M059J (cell line): ENCODE results near the genes ACSM2A, ACSM3 and VWA3A.

GRCh38 chr16:19415352-19416070 is 2.2 kb upstream of the TMC5 start:
- RAMPAGE, long total RNA = no peak

DNA sequence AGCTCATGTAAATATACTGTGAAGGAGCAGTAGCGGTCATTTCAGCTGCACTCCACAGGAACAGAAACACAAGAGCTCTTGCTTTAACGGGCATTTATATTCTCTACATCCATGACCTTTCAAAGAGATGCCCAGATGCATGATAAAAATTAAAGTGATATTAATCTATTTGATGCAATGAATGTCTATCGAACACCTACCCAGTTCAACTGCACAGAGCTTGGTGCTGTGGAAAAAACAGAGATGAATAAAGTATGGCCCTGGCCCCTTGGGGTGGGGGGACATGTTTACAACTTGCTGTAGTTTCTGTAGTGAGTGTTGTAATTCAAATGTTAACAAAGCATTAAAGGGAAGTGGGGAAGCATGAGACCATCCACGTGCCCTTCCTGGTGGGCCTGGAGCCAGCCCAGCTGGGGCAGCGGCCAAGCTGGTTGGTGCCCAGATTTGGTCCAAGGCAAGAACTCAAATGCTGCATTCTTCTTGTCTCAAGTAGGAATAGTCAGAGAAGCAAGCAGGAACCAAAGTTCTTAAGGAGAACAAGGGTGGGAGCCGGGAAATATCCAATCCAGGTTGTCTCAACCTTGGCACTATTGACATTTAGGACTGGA is 48.0 kb downstream of the IQCK start:
- RAMPAGE, long total RNA = no peak

GRCh38 chr16:19831693-19832051 is 53.0 kb downstream of the GPRC5B start:
- RAMPAGE, long total RNA = no peak

- RAMPAGE, long total RNA = no peak
Observed at GRCh38 chr16:19876270-19877319, 8.1 kb downstream of the GPRC5B start.

DNA sequence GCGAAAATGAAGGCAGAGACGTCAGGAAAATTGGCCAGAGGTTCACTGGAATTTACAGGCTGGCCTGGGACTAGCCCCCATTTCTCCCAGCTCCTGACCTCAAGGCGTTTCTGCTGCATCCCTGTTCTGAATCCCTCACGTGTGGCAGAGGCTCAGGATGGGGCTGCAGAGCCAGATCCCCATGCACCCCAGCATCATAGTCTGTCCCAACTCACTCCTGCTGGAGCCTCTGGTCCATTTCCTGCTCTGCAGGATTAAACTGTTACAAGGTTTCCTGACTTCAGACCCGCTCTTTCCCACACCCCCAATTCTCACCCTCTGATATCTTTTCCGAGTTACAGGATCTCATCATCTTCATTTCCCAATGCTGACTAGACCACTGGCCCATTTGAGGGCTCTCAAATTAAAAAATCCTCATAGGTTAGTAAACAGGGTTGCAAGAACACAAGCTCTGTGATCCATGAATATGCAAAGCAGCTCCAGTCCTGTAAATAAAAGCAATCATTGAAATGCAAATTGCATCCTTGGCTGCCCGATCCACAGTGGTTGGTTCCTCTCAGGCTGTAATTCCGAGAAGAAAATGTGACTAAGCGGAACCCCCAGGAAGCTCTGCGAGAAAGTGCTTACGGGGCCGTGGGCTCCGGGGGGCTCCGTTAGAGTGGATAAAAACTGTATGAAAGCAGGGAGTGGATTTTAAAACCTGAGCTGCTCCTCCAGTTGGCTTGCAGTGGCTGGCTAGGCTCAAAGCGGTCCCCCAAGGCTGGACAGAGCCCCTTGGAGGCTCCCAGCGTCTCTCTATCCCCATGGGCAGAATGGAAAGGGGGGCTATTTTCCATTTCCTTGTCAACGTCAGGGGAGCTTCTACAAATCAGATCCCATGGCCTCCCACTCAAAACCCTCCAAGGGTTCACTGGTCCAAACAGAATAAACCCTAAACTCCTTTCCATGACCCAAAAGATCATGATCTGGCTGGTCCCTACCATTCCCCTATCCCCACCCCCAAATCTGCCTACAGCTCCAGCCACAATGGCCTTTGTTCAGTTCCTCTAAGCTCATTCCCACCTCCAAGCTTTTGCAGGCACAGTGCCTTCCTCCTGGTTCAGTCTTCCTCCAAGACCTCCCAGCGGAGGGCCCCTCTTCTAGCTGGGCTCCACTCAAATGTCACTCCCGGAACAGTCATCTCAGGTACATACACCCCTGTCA is 2.4 kb downstream of the GPRC5B start:
- RAMPAGE, long total RNA = no peak

DNA sequence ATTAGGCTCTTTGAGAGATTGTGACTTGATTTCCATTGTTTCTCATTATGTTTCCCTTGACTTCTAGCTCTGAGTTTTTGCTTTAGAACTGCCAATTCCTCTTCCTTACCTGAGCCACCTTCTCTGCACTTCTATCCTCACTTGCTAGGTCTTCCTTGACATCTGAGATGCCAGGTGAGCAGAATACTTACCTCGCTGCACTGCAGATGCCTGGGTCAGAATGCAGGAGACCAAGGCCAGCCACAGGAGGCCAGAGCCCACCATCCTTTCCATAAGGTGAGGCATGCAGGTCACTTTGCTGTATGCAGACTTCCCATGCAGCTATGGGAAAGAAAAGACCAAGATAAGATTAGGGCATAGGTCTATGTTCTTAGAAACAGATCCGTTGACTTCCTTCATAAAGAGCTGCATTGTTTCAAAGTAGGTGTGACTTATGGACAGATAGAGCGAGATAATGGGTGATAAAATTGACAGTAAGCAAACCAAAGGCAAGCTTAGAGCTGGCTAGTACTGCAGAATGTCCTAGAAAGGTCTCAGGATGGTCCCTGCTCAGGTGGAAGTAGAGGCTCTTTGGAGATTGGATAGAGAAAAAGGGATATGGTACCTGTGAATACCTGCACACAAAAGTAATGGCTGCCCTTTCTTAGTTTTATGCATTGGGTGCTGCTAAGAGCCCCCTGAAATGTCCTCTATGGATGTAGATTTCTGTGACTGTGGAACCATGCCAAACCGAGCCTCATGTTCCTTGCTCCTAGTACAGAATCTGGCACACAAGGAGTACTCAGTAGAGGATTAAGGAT is 966 bp downstream of the GP2 start:
- RAMPAGE, long total RNA = no peak

DNA sequence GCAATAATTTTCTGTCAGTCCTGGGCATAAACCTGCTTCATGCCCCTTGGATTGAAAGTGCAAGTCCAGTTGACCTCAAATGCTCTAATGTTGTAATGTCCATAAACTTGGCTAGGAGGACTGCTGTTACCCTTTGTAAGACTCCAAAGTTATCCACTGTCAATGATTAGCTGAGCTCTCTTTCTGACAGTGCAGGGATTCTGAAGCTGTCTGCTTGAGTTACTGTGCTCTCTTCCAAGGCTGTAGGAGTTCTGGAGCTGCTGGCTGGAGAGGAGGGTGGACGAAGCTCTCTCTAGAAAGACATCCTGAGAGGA is at the start of gene ACSM2A:
ACSM2A (plus strand) TSS at position 162 of the 314 bp plus-strand sequence.
- RAMPAGE, long total RNA = no peak

DNA sequence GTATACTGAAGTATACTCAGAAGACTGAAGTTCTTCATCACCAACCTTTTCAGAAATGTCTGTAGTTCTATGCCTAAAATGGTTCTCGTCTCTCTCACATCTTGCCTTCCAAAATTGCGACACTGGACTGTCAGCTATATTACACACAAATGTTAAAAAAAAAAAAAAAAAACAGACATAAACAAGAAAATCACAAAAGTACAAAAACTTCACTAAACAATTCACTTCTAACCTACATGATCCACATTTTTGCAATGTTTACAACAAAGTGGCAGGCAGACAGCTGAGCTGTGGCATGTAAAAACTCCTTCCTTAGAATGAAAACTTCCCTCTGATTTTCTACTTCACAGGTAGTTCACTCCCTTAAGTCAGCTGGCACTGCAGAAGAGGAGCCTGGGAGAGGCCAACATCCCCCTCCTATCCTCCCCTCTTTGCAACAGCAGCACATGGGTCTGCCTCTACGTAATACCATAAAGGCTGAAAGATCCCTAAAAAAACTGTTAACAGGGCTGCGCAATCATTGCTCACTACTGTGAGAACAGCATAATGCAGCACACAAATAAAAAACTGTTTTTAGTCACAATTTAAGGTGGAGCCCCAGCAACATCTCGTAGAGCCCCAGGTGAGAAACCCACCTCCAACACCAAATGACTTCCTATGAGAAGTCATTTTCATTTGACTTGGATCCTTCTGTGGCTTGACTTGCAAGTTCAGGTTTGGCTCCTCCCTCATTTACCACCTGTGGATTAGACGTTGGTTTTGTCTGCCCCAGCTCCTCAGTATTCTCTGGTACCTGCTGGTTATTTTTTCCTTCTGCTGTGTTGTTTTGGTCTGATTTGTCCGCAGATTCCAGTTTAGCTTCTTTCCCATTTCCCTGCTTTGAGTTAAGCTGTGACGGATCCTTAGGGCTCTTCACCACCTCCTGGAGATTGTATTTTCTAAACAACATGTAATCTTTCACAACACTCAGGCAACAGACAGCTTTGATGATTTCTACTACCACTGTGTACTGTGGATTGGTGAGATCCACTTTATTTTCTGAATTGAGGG is 5.1 kb downstream of the THUMPD1 start:
- RAMPAGE, long total RNA = no peak

DNA sequence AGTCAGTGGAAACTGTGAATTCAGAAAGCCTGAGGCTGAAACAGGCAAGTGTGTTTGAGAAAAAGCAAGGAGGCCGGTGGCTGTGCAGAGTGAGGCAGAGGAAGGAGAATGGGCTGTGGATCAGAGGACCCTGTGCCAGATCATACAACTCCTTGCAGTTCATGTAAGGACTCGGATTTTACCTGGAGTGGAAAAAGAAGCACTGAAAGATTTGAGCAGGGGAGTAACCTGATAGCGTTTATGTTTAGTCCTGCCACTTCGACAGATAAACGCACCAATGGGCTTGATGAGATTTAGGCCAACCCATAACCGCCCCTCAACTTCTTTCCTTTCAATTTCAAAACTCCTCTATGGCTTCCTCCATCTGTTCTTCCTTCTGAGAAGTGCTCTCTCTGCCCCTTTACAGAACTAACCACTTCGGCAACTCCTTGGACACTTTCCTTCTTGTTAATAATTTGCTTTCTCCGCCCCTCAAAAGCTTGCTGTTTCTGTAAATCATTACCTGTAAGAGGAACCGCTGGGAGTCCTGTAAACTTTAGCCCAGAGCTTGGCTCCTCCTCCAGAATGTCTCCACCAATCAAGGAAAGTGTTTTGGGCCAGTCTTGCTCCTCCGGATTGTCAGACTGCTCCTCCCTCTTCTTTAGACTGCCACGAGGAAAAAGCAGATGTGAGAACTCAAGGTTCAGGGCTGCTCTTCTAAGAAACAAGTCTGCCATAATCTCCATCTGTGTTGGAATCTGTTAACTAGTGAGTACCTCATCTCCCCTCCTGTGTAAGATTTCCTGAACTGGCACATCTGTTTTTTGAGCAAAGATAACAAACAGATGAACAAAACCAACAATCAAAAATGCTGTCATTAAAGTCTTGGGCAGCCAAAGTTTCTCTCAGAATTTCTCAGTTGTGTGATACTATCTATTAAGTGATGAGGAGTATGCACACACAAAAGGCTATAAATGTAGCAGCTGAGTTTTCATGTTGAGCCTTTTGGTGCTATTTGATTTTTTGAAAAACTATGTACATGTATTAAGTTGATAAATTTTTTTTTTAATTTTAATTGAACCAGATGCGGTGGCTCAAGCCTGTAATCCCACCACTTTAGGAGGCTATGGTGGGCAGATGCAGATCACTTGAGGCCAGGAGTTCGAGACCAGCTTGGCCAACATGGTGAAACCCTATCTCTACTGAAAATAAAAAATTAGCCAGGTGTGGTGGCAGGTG is at the start of gene ACSM3:
ACSM3 (plus strand) TSS at position 636 of the 1,218 bp plus-strand sequence.
- RAMPAGE, long total RNA = no peak

DNA sequence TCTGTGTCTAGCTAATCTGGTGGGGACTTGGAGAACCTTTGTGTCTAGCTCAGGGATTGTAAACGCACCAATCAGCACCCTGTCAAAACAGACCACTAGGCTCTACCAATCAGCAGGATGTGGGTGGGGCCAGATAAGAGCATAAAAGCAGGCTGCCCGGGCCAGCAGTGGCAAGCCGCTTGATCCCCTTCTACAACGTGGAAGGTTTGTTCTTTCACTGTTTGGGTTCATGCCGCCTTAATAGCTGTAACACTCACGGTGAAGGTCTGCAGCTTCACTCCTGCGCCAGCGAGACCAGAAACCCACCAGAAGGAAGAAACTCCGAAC is 2.7 kb upstream of the DNAH3 start:
- RAMPAGE, long total RNA = no peak

DNA sequence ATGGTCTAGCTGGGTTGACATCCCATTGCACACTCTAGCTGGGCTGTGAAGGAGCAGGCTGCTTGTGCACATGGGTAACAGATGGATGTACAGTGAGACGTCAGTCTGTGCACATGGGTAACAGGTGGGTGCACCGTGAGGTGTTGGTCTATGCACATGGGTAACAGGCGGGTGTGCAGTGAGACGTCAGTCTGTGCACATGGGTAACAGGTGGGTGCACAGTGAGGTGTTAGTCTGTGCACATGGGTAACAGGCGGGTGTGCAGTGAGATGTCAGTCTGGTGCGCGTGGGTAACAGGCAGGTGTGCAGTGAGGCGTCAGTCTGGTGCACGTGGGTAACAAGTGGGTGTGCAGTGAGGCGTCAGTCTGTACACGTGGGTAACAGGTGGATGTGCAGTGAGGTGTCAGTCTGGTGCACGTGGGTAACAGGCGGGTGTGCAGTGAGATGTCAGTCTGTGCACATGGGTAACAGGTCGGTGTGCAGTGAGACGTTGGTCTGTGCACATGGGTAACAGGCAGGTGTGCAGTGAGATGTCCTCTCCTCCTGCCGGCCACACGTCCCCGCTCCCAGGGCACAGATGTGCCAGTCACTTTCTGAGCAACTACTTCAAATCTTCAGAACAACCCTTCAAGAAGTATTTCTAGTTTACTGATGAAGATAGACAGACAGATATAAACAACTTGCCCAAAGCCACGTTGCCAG is 58.3 kb upstream of the METTL9 start:
- RAMPAGE, long total RNA = no peak

GRCh38 chr16:21647049-21647597 is 5.3 kb downstream of the IGSF6 start:
- RAMPAGE, long total RNA = no peak

GRCh38 chr16:22040755-22041666 is 33.1 kb downstream of the MOSMO start:
- RAMPAGE, long total RNA = no peak

- RAMPAGE, long total RNA = no peak
Observed at GRCh38 chr16:22091666-22092913, at the start of gene VWA3A. Gene VWA3A (plus strand): TSS chr16:22092541.

DNA sequence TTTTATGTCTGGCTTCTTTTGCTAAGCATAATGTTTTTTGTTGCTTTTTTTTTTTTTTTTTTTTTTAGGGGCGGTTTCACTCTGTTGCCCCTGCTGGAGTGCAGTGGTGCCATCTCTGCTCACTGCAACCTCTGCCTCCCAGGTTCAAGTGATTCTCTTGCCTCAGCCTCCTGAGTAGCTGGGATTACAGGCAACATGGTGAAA is 28.7 kb downstream of the EEF2K start:
- RAMPAGE, long total RNA = no peak

- RAMPAGE, long total RNA = no peak
Observed at GRCh38 chr16:22286643-22287149, 10.5 kb upstream of the POLR3E start.

DNA sequence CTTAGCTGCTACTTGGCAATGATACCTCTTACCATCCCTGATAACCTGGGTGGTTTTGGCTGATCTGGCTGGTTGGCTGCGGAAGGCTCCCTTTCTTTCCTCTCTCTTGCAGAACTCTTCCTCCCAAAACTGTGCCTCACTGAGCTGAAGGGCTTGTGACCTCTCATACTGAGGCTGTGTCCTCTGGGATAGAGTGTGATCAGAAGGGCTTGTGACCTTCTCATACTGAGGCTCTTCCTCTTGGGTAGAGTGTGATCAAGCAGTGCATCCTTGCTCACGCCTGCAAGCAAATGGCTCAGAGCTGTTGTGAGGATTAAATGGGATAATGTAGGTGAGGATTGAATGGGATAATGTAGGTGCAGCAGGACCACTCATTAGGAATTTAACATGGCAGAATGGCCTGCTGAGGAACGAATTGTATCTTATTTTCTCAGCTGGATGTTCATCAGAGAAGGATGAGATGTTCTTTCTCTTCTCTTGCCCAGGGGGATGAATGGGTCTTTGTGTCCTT is 130.2 kb upstream of the HS3ST2 start:
- RAMPAGE, long total RNA = no peak

- RAMPAGE, long total RNA = no peak
Observed at GRCh38 chr16:23131042-23131519, 18.2 kb downstream of the USP31 start.

GRCh38 chr16:23144978-23146174 is 3.9 kb downstream of the USP31 start:
- RAMPAGE, long total RNA = no peak

GRCh38 chr16:23258298-23258795 is 43.8 kb upstream of the SCNN1B start:
- RAMPAGE, long total RNA = no peak